Osteoblast (primary cell): ENCODE measurements around a stretch of chr11.

DNA sequence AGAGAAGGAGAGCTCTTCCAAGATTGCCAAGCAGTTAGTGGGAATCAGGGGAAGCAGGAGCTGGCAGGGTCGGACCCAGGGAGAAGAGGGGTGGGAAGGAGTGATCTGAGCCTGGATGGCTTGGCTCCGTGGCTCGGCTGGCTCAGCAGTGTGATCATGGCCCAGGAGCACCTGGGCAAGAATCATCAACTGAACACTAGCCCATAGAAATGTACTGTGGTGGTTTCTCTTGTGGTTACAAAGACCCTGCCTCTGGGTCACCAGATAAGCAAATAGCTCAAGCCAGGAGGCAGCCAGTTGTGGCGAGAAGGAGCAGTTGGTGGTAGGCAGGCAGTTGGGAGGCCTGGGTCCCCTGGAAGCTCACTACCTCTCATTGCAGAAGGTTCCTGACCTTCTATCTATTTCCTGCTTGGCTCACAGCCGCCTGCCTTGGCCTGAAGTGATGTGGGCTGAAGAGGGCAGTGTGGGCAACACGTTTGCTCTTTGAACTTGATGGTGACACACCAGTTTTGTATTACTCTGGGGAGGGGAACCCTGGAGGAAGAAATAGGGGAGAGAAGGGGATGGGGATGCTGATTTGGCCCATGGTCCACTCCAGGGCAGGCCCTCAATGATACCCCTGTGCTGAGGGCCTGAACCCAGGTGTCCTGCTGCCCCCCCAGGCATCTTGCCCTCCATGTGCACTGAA lies 34.7 kb downstream of the NECTIN1 start:
- CAGE, long polyA plus RNA, result no peak
- RRBS, result no CpG with 5 or more reads among the region's 6 CpGs

DNA sequence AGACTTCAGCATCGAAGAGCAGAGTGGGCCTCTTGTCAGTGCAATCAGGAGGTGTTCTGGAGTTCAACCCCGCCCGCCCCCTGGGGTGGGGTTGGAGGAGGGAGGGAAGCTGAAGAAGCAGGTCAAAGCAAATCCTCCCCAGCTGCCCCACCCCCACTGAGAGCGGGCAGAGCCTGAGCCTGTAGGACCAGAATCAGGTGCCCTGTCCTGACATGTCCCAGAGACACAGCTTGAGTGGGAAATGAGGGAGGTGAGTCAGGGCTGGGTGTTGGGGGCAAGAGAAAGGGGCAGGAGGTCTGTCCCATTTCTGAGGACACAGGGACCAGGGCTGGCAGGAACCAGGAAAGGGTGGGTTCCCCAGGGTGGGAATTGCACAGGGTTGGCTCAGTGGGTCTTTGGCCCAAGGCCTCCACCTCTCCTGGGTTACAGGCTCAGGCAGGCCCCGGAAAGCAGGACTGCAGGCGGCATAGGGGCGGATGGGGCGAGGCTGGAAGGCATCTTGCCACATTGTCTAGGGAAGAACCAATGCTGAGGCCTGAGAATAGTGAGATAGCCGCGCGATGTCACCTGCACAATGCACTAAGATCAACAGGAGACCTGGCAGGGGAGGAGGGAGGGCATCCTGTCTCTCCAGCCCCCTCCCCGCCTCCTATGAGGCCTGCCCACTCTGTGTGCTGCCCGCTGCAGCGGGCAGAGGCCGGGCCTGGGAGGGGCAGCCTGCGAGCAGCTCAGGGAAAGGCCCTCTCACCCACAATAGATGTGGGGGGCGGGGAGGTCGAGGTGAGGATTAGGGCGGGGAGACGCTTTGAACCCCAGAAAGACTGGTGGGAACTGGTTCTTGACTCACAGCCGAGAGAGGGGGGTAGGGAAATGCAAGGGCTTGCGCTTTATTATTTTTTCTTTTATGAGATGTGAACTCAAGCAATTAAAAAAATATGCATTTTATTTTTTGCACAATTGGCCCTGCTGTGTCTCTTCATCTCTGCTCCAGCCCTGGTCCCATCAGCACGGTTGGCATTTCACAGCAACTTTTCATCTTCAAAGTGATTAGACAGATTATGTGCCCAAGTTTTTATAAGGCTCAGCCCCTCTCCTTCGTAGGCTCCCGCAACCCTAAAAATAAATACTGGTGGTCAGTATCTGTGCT lies 32.3 kb downstream of the NECTIN1 start:
- CAGE, long polyA plus RNA, result no peak
- RRBS, result no CpG with 5 or more reads among the region's 25 CpGs

GRCh38 chr11:119729685-119729858 lies 572 bp upstream of the NECTIN1 start:
- CAGE, long polyA plus RNA, result no peak
- RRBS, result 0% methylated on average over 1 of the region's 13 CpGs

GRCh38 chr11:119740126-119740411 lies 11.1 kb upstream of the NECTIN1 start:
- CAGE, long polyA plus RNA, result no peak
- RRBS, result no CpG with 5 or more reads among the region's 2 CpGs

DNA sequence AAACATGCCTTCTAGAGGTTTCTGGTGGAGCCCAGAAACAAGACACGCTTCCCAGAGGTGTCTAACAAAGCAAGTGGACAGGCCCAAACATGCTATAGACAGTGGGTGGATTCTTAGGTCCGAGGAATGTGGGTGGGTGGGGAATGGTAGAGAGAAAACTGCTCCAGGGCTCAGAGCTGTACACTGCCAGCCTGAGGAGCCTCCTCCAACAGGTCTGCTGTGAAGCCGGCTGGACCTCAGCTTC lies 116.7 kb upstream of the NECTIN1 start:
- CAGE, long polyA plus RNA, result no peak
- RRBS, result no CpG with 5 or more reads among the region's 3 CpGs

GRCh38 chr11:120111379-120111716 lies 26.6 kb downstream of the TRIM29 start:
- CAGE, long polyA plus RNA, result no peak
- RRBS, result no CpG with 5 or more reads among the region's 4 CpGs

- CAGE, long polyA plus RNA, result no peak
- RRBS, result no CpG with 5 or more reads among the region's 11 CpGs
These were observed 3.7 kb downstream of the TRIM29 start for GRCh38 chr11:120134111-120134694.

DNA sequence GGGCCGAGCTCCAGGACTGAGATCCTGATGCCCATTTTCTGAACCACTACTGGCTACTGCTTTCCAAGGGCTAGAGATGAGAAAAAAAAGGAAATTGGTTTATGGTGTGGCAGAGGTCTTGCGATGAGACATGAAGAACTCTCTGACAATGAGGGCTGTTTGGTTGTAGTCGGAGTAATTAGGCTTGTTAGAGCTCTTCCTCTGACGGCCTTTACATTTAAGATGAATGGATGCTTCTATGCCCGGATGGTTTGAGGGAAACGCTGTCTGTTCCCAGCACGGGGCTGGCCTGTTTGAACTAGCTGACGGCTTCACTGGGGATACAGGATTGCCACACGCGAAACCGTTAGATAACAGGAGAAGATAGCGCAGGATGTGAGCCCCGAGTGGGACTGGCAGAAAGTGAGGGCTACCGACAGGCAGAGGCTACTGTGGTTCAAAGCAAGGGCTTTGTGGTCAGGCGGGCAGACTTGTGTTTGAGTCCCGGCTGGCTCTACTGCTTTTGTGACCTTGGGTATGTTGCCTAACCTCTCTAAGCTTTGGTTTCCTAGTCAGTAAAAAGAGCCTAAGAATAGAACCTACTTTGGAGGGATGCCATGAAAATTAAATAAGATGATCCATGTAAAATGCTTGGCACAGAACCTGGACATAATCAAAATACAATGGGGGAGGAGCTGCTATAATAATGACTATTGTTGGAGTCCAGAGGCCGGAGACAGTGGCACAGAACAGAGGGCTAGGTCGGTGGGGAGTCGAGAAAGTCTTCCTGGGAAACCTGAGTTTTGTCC lies 2.8 kb upstream of the OAF start:
- CAGE, long polyA plus RNA, result no peak
- RRBS, result no CpG with 5 or more reads among the region's 19 CpGs

- CAGE, long polyA plus RNA, result no peak
- RRBS, result no CpG with 5 or more reads among the region's 9 CpGs
These were observed 1.9 kb downstream of the OAF start for GRCh38 chr11:120212598-120213209.

GRCh38 chr11:120279503-120279986 lies 39.6 kb downstream of the POU2F3 start:
- CAGE, long polyA plus RNA, result no peak
- RRBS, result no CpG with 5 or more reads among the region's 8 CpGs

GRCh38 chr11:120302871-120303529 lies 22.1 kb upstream of the TLCD5 start:
- CAGE, long polyA plus RNA, result no peak
- RRBS, result no CpG with 5 or more reads among the region's 4 CpGs

DNA sequence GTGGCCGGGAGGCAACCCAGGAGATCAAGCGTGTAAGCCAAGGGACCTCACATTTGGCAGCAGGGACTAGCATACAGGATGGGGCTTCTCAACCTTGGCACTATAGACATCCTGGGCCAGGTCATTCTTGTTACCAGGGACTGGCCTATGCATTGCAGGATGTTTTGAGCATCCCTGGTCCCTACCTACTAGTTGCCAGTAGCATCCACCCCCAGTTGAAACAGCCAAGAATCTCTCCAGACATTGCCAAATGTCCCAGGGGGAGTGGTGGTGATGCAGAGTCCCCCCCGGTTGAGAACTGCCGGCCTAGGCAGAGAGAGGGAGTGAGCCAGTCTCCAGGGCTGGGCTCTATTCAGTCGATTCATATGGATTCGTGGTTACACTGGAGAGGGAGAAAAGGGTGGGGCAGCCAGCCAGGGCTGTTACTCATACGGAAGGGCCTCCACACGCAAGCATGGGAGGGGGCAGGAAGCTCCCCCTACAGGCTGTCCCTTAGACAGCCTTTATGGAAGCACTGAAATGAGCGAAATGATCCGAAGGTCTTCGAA lies 18.7 kb upstream of the TLCD5 start:
- CAGE, long polyA plus RNA, result no peak
- RRBS, result no CpG with 5 or more reads among the region's 11 CpGs

DNA sequence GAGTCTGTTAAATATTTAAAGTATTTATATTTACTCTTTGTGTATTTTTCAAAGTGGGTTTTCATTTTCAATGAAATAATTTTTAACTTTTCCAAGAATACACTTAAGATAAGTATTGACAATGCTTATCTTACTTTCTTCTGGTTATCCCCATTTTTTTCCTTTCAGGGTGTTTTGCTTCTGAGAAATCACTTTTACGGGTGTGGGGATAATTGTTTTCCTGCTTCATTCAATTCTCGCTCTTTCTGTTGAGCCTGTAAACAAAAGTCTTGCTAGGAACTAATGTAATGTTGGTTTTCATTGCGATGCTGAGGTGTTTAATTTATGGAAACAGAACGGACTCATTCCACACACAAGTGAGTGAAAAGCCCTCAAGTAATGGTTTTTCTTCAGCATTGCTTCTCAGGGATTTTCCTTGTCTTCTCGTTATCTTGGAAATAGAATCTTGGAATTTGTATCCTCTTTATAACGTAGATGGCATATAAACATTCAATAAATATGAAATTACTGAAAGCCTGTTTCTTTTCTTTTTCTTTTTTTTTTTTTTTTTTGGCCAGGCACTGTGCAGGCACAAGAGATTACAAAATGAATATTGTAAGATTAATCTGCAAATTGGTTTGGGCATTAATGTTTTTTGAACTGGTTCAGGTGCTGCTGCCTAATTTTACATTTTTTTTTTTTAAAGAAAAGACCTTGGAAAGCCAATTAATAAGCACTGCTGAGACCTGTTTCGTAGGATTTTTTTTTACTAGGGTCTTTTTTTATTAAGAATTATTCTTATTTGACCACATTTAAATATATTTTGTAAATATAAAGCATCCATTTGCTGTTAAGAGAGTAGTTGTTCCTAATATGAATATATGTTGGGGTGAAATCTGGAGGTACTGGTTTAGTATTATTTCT lies 2.5 kb downstream of the ARHGEF12 start:
- CAGE, long polyA plus RNA, result no peak
- RRBS, result no CpG with 5 or more reads among the region's 7 CpGs

- CAGE, long polyA plus RNA, result no peak
- RRBS, result no CpG with 5 or more reads among the region's 8 CpGs
These were observed 3.3 kb downstream of the ARHGEF12 start for GRCh38 chr11:120339385-120340133.

DNA sequence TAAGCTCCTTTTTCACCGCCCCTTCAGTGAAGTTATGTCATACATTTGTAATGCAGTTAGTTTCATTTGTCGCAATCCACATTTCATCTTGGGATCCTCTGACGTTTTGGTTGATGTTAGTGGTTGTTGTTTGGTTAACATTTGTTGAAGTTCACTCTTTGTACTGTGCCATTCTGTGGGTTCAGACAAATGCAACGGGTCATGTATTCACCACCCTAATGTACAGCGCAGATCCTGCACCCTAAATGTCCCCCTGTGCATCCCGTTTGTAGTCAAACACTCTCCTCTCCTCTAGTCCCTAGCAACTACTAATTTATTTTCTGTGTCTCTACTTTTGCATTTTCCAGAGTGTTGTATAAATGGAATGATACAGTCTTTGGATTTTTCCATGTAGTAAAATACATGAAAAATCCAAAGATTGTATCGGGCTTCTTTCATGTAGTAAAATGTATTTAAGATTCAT lies 45.4 kb downstream of the ARHGEF12 start:
- CAGE, long polyA plus RNA, result no peak
- RRBS, result no CpG with 5 or more reads among the region's 7 CpGs

- CAGE, long polyA plus RNA, result no peak
- RRBS, result no CpG with 5 or more reads among the region's 3 CpGs
These were observed 57.1 kb upstream of the GRIK4 start for GRCh38 chr11:120454445-120454778.

DNA sequence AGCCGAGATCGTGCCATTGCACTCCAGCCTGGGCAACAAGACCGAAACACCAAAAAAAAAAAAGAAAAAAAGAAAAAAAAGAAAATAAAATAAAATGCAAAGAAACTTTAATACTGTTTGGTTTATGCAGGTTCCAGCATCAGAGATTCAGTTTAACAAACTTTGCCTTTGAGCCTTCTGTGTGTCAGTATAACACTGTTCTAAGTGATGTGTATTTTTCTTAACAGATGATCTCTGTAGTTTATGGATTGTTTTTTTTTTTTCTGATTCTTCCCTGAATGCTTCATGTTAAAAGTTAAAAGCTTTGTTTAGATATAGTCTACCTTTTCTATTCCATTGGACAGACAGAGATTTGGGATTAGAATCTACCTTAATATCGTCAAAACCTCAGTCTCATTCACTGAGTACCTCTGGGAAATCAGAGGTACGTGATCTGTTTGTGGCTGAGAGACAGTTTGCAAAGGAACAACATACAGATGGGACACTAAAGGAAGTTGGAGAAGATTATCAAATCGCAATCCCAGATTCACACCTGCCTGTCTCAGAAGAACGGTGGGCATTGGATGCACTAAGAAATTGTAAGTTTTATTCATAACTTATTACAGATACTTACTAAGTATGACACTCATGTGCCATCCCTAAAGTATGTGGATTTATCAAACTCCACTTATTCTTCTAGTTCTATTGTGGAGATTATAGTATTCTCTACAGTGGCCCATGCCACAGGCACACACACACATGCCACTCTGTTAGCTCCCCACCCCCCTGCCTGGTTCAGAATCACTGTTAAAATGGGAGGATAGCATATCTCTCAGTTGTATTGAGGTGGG lies 33.5 kb upstream of the GRIK4 start:
- CAGE, long polyA plus RNA, result no peak
- RRBS, result no CpG with 5 or more reads among the region's 7 CpGs

DNA sequence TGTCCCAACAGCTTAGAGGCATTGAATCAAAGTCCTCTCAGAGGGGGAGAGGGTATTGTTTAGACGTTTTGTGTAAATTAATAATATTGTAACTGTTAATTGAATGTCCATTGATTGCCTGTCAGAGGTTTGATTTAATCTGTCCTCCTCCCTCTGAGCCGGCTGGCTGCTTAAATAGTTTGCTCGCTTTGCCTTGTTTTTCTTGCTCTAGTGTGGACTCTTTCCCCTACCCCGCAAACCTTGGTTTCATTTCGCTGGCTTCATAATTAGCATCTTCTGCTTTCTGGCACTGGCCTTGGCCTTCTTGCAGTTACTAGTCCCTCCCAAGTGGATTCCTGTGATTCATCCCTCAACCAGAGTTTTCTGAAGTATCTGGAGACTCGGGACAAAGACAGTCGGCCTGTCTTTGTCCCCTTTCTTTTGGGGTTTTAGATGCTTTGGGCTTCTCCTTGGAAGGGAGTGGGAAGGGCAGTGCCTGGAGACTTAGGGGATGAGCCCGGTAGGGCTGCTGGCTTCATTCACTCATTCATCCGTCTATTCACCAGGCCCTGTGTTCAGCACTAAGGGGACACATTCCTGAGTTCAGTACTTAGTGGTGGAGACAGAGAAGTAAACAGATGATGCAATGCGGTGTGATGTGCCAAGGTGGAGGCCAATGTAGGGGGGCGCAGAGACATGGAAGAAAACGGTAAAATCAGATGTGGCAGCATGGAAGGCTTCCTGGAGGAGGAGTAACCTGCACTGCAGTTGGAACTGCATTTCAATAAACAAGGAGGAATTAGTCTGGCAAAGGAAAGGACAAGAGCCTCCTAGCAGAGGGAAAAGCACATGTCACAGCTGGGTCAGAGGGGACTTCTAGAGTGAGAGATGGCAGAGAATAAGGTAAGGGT lies 21.1 kb downstream of the GRIK4 start:
- CAGE, long polyA plus RNA, result no peak
- RRBS, result no CpG with 5 or more reads among the region's 12 CpGs

GRCh38 chr11:120547631-120548323 lies 36.2 kb downstream of the GRIK4 start:
- CAGE, long polyA plus RNA, result no peak
- RRBS, result 2% methylated on average over 3 of the region's 11 CpGs

GRCh38 chr11:120565893-120566587 lies 54.5 kb downstream of the GRIK4 start:
- CAGE, long polyA plus RNA, result no peak
- RRBS, result no CpG with 5 or more reads among the region's 8 CpGs